Glomerular endothelial cell (primary cell): ENCODE measurements around the genes PDE6D, EFHD1, INPP5D and UGT1A6.

DNA sequence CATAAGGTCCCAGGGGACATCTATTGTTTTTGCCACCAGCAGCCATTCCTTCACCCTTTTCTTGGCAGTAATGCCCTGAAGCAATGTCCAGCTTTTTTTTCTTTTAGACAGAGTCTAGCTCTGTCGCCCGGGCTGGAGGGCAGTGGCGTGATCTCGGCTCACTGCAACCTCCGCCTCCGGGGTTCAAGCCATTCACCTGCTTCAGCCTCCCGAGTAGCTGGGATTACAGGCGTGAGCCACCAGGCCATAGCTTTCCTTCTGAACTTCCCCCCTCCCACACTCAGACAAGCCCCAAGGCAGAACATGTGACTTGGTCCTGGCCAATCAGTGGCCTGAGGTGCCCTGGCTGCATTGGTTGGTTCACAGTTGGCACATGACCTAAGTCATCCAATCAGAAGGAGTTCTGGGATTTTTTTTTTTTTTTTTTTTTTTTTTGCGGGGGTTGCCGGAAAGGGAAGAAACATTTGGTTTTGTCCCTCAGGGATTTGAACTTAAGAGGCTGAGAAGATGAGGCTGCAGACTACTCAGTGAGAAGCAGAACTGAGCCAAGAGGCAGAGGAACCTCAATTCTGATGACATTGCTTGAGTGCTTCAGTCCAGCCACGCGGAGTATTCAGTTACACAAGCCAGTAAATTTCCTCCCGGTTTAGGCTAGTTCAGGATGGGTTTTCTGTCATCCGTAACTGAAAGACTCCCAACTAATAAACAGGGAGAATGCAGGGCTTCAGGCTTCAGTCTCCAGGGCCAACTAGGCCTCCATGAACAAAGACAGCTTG, 8.9 kb downstream of the PTMA start:
- RAMPAGE, long total RNA, result no peak

DNA sequence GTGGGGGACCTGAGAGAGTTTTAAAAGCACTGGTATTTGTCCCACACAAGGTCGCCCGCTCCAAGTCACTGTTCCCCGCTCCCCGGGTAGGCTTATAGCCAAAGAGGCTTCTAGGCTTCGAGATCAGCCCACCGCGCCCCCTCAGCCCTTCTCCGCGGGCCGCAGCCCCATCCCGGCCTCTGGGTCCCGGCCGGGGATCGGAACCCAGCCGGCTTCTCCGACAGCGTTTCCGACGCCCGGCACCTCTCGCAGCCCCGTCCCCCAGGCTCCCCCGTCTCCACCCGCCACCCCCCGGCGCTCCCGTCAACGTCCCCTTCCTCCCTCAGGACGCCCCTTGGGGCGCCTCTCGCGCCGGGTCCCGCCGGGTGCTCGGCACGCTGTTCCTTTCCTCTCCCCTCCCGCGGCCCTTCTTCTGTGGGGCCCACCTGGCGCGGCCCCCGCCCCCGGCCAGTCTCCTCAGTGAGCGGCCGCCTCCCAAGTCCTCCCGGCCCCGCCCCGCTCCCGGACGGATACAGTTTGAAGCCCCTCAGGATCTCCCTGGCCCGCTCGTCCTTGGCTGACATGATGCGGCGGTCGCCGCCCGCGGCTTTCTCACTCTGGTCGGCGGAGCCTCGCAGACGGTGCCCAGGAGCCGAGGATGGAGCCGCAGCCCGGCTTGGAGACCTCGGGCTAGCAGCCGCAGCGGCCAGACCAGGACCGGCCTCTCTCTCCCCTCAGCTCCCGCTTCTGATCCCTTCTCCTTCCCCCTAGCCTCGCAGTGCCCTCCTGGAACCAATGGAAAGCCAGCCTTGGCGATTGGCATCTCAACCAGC, at the start of gene PDE6D:
Gene PDE6D (minus strand): TSS at position 731 of the 812 bp plus-strand sequence.
- RAMPAGE, long total RNA, result start-site peak on the minus strand centred at position 712 of the sequence, 8 bp wide, 78 and 44 reads in 2 replicates

- RAMPAGE, long total RNA, result no peak
These were observed at the start of gene EFHD1 for GRCh38 chr2:232633388-232634398. TSS of gene EFHD1 (plus strand) at chr2:232633604.

DNA sequence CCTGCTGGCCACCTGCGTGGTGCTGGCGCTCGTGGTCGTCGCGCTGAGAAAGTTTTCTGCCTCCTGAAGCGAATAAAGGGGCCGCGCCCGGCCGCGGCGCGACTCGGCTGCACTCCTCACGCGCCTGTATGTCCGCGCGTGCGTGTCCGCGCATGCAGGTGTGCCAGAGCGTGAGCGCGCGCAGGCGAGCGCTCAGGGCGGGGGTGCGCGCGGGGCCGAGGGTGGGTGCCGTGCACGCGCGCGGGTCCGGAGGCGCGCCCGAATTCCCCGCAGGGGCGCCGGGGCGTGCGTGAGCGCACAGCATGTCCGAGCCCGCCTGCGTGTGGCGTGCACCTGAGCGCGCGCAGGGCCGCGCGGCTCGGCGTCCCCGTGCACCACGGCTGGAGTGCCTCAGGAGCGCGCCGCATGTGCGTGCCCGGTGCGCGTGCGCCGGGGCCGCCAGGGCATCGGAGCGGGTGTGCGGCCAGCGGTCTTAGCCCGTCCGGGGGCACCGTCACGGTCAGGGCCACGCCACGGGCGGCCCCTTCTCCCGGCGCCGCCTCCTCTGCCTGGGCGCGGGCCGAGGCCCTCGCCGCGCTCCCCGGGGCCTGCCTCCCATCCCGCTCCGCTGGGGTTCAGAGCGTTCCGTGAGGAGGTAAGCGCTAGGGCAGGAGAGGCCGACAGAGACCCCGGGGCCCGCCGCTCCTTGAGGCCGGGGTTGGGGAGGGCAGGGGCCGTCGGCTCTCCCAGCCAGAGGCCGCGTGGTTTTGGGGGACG, 6.4 kb downstream of the SNORC start:
- RAMPAGE, long total RNA, result no peak

DNA sequence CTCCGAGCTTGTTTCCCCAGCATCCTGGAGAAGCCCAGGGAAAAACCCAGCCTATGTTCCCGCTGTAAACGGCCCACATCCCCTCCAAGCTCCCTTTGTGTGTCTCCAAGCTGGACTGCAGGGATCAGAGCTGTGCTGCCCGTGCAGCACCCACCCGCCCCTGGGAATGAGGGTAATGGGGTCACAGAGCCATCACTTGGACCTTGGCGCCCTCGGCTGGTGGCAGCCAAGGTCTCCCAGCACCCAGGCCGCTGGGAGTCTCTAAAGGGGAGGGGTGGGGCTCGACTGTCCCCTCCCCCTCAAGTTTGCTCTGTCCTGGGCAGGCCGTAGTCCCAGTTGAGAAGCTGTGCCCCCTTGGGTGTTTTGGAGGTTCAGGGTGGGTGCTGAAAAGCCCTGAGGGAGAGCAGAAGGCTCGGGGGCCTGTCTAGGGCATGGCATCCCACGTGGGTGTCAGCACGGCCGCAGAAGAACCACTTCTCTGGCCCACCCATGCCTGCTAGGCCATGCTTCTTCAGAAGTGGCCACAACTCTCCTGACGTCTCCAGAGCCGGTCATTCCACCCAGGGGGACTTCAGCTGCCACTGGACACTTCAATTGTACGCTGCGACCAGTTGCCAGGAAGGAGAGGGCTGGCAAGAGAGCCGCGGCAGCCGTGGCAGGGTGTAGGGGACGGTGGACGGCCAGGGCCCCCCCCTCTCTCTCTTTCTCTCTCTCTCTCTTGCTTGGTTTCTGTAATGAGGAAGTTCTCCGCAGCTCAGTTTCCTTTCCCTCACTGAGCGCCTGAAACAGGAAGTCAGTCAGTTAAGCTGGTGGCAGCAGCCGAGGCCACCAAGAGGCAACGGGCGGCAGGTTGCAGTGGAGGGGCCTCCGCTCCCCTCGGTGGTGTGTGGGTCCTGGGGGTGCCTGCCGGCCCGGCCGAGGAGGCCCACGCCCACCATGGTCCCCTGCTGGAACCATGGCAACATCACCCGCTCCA, at the start of gene INPP5D:
Gene INPP5D (plus strand): TSS at position 800 of the 976 bp plus-strand sequence.
- RAMPAGE, long total RNA, result no peak

GRCh38 chr2:233086871-233087225, 26.7 kb downstream of the INPP5D start:
- RAMPAGE, long total RNA, result no peak

DNA sequence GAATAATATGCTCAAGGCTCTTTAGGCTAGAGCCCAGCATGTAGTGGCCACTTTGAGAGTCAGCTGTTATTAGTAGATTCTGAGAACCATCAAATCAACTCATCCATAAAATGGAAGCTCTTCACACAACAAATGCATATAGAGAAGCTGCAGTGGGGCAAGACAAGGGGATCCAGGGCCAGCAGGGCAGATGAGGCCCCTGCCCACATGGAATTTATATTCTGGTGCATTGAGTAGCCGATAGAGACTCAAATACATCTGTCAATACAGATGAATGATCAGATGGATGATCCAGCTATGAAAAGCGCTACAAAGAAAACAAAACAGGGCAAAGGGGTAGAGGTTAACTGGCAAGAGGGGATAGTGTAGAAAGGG, 87.9 kb downstream of the INPP5D start:
- RAMPAGE, long total RNA, result no peak

GRCh38 chr2:233161521-233161993, 89.9 kb upstream of the ATG16L1 start:
- RAMPAGE, long total RNA, result no peak

GRCh38 chr2:233252241-233252811, 853 bp downstream of the ATG16L1 start:
- RAMPAGE, long total RNA, result no peak

DNA sequence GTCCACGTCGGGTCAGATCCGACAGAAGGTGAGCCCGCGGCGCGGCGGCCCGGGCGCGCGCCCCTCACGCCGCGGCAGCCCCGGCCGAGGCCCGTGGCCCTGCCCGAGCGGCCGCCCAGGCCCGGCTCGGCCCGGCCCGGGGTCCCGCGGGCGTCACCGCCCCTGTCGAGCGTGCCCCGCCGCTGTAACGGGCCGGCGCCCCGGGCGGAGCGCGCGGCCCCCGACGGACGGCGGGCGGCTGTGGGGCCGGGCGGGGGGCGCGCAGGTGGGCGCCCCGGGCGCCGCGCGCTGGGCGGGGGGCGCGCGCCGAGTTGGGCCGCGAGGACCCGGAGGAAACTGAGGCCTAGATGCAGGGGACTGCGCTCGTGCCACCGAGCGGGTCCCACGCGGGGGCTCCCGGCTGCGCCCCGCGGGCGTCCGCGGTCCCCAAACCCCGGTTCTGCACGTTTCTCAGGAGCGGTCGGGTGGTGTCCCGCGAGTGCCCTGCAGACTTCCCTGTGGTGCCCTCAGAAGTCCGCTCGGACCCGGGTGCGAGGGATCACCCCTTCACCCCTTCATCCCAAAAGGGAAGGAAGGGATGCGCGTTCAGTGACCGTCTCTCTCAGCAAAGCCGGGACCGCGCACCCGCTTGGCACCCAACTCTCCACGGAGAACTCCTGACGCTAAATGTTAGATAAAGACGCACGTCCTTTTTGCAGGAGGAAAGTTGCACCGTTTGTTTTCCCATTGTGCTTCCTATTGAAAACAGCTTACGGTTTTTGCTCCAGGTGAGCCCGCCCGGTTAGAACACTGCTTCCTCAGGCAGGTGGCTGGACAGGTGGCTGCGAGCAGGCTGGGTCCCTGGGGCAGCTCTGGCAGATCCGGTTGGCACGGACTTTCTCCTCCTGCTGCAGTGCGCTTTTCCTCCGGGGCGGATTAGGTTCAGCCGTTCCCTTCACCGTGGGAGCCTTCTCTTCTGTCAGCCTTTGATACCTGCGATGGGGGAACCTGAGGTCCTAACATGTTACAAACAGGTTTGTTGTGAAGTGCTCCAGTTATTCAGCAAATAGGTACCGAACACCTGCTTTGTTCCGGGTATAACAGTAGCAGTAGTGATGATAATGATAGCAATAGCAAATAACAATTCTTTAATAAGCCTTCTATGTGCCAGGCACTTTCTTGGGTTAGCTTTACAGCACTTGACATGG, 746 bp downstream of the DGKD start:
- RAMPAGE, long total RNA, result no peak

- RAMPAGE, long total RNA, result no peak
These were observed 4.9 kb downstream of the DGKD start for GRCh38 chr2:233359027-233359808.

DNA sequence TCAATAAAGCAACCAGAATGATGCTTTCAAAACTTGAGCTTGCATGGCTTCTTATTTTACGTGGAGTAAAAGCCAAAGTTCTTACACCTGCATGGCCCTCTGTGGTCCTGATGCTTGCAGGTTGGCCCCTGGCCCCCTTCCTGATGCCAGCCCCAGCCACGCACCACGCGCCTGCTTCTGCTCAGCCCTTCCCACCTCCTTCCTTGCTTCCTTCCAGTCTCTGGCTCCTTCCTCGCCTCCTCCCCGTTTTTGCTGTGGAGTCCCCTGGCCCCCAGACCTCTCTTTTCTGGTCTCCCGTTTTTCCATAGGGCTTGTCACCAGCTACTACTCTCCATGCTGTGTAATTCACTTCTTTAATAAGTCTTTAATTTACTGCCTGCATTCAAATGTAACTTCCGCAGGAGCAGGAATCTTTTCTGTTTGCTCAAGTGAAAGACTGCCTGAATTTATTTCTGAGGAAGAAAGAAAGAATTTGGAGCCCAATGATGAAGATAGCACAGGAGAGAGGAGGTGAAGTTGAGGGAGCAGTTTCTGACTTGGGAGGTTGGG, 67.2 kb downstream of the DGKD start:
- RAMPAGE, long total RNA, result no peak

DNA sequence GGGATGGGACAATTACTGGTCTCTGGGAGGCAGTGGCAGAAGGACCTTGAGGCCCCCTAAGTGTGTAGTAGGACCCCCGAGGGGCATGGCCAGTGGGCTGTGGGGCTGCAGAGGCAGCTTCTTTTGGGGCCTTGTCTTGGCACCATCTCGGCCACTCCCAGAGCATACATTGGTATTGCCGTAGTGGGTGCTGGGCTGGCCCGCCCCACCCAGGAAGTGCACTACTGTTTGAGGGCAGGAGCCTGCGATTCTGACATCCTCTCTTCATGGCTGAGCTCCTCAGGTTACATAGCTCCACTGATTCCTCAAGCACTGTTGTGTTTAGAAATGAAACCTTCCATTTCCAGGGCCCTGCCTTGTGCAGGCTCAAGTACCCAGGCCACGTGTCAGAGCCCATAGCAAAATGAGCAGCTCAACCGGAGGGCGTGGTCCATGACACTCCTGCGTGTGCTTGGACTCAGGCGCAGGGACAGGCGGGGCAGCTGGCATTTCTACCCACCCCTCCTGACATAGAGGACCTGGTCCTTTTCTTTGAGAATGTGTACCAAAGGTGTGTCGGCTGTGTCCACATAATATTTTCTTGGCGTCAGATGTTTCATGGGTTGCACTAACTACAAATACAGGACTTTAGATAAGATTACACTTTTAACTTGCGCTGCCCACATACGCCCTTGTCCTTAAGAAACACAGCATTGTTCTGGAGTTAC, 67.8 kb downstream of the DGKD start:
- RAMPAGE, long total RNA, result no peak

DNA sequence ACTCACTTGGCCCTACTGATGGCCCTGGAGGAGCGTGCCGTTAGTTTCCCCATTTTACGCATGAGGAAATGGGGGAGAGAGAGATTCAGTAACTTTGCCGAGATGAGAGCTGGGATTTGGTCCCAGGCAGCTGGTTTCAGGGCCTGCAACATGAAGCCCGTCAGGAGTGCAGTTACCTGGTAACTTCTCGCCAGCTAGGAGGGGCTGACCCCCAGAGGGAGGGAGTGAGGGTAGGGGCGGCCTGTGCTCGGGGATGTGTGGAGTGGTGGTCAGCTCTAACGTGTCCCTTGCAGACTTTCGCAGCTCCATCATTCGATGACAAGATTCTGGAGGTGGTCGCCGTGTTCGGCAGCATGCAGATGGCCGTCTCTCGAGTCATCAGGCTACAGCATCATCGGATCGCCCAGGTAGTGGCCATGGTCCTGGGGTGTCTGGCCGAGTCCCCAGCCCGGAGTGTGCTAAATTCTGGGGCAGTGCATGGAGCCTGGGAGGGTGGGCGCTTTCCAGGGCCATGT, 103.8 kb downstream of the DGKD start:
- RAMPAGE, long total RNA, result no peak

- RAMPAGE, long total RNA, result no peak
These were observed 91.9 kb downstream of the USP40 start for GRCh38 chr2:233474719-233475113.

DNA sequence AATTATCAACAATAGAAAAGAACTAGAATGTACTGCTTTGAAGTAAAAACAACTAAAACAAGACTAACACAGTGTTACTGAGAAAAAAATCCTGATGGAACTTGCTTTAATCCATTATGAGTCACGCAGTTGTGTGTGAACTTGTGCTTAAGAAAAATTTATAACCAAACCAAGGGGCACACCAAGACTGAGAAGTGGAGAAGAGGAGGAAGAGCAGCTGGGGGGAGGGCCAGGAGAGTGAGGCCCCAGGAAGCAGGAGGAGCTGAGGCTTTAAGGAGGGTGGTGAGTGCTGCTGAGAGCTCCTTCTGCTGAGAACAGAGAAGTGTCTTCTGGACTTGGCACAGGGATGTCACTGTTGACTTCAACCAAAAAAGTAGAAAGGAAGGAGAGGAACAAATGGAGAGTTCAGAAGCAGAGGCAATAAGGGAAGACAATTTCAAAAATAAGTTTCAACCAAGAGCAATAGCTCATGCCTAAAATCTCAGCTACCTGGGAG, 9.1 kb downstream of the USP40 start:
- RAMPAGE, long total RNA, result no peak

- RAMPAGE, long total RNA, result no peak
These were observed at the start of gene UGT1A6 for GRCh38 chr2:233692449-233693030. TSS of gene UGT1A6 (plus strand) at chr2:233692890.

- RAMPAGE, long total RNA, result no peak
These were observed 6.7 kb upstream of the UGT1A5 start for GRCh38 chr2:233705780-233706638.

DNA sequence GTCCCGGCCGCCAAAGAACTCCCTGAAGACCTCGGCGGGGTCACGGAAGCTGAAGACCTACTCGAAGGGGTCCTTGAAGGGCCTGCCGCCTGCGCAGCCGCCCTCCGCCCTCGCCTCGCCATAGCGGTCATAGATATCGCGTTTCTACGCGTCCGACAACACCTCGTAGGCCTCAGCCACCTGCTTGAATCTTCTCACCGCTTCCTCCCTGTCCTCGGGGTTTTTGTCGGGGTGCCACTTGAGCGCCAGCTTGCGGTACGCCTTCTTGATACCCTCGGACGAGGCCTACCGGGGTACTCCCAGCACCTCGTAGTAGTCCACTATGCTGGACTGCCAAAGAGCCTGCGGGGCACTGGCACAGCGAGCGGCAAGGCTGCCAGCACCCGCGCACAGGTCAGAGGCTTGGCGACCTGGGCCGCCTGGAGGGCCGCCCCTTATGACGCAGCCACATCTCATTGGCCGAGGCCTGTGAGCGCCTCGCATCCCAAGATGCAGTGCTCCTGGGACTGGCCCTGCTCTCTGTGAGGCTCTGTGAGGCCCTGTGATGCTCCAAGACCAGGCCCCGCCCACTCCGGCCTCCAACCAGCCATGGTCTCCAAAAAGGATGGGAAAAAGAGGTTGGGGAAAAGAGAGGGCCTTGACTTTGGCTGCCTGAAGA, 5.0 kb upstream of the UGT1A1 start:
- RAMPAGE, long total RNA, result no peak

- RAMPAGE, long total RNA, result no peak
These were observed 5.8 kb downstream of the HJURP start for GRCh38 chr2:233848323-233849046.